ENCODE results near the gene GPR137C.

DNA sequence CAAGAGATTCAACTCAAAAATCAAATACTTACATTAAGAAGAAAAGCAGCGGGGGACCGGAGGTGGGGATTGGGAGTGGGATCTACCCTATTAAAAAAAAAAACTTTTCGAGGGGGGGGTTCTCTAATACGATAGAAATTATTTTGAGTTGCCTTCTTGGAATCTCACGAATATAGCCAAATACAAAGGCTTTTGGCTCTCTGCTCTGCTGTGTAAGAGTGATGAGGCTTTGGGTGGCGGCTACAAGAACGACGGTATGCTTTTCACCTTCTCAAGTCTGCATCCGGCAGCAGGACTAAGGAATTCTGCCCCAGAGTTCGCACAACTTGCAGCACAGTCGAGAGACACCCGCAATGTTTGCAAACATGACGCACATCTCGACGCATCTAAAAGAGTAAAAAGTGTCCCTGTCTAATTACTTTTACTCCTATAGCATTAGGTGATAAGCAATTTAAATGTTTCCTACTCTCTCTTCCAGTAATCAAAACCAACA, 945 bp downstream of the SAV1 start:
- PRO-cap, result no peak

DNA sequence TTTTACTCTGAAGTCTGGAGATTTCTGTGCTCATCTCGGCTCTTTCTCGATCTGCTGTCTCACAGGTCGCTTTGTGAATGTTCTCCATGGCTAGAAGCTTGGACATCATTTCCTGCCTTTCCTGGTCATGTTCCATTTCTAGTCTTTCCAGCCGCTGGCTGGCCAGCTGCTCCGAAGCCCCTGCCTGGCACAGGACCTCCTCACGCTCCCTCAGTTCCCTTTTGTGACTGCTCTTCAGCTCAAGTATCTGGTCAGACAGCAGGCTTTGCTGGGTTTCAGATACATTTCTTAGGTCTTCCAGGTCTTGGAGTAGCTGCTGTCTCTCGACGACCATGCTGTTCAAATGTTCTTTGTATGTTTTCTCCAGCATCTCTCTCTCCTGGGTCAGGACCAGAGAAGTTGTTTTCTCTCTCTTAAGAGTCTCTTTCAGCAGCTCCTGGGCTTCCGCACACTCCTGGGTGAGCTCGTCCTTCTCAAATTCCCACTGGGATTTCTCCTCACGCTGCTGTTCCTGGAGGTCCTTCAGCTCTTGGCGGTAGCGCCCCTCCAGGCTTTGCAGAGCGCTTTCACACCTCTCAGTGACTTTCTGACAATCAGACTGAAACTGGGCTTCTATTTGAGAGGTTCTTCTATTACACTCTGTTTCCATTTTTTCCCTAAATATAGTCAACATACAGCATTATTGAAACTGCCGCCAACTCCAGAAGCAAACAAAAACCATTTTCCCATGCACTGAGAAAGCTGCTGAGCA, 72.8 kb downstream of the NIN start:
- PRO-cap, result no peak

- PRO-cap, result no peak
Observed at GRCh38 chr14:50803806-50804102, 27.2 kb downstream of the NIN start.

DNA sequence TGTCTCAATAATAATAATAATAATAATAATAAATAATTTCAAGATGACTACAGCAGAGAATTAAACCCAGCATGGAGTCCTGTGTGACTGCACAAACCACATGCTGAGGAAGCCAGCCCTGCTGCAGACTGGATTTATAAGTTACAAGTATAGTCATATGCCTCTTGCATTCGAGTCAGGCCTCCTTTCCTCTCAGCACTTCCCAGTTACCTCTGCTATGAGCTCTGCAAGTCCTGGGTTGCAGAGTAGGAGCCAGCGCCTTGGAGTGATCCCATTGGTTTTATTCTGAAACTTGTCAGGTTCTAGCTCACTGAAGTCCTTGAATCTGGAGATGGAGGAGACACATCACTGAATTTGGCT, 29.8 kb downstream of the PYGL start:
- PRO-cap, result no peak

- PRO-cap, result no peak
Observed at GRCh38 chr14:50961584-50962214, 17.4 kb upstream of the PYGL start.

GRCh38 chr14:51448832-51449481, 202.8 kb upstream of the FRMD6 start:
- PRO-cap, result no peak

GRCh38 chr14:51669948-51670187, 18.2 kb downstream of the FRMD6 start:
- PRO-cap, result no peak

DNA sequence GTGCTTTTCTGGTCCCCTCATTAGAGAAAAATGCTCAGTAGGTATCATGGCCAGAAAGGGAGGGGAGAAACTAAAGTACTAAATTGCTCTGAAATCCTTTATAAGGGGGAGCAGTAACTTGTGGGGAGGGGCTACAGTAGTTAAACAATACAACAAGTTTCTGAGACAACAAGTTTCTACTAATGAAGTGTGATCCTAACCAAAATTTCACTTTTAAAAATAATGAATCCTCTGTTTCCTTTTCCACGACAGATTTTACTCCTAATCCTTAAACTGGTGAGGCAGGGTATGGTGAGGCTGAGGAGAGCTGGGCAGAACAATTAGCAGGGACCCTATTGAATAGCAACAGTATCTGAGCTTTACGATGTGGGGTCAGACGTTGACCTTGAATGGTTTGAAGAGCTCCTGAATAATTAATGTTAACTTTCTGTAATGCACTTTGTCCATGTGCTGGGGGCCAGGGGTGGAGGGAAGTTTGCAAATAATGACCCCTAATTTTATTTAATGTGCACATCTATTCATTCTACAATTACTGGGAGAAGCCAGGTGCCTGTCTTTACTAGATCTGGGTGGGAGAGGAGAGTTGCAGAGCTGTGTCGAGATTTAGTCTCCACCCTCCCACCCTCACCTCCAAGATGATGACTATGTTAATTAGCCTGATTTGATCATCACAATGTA, 4.4 kb downstream of the GNG2 start:
- PRO-cap, result no peak

GRCh38 chr14:51926493-51926998, 62.8 kb upstream of the RTRAF start:
- PRO-cap, result no peak

GRCh38 chr14:52010736-52011420, 21.5 kb downstream of the RTRAF start:
- PRO-cap, result no peak

DNA sequence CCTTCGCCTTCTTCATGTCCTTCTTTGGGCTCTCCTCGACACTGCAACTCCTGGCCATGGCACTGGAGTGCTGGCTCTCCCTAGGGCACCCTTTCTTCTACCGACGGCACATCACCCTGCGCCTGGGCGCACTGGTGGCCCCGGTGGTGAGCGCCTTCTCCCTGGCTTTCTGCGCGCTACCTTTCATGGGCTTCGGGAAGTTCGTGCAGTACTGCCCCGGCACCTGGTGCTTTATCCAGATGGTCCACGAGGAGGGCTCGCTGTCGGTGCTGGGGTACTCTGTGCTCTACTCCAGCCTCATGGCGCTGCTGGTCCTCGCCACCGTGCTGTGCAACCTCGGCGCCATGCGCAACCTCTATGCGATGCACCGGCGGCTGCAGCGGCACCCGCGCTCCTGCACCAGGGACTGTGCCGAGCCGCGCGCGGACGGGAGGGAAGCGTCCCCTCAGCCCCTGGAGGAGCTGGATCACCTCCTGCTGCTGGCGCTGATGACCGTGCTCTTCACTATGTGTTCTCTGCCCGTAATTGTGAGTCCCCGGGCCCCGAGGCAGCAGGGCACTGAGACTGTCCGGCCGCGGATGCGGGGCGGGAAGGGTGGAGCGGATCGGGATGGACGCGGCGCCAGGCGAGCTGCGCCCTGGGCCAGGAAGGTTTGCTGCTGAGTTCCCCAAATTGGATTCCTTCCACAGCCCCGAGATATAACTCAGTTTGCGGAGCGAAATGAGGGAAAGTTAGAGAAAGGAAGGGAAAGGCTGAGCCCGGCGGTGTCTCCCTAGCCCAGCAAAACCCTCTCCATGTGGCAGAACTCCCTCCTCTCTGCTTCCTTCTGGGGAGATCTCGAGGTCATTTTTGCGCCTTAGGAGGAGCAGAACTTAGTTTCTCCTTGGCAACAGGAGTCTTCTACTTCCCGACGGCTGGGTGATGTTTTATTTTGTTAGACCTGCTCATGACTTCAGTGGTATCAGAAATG, 921 bp downstream of the PTGDR start:
- PRO-cap, result no peak

GRCh38 chr14:52312769-52313272, 1.3 kb upstream of the PTGER2 start:
- PRO-cap, result no peak

GRCh38 chr14:52315282-52316092, 1.4 kb downstream of the PTGER2 start:
- PRO-cap, result no peak

- PRO-cap, result no peak
Observed at GRCh38 chr14:52316481-52317023, 2.4 kb downstream of the PTGER2 start.

- PRO-cap, result no peak
Observed at GRCh38 chr14:52457809-52458422, 94.4 kb downstream of the TXNDC16 start.

DNA sequence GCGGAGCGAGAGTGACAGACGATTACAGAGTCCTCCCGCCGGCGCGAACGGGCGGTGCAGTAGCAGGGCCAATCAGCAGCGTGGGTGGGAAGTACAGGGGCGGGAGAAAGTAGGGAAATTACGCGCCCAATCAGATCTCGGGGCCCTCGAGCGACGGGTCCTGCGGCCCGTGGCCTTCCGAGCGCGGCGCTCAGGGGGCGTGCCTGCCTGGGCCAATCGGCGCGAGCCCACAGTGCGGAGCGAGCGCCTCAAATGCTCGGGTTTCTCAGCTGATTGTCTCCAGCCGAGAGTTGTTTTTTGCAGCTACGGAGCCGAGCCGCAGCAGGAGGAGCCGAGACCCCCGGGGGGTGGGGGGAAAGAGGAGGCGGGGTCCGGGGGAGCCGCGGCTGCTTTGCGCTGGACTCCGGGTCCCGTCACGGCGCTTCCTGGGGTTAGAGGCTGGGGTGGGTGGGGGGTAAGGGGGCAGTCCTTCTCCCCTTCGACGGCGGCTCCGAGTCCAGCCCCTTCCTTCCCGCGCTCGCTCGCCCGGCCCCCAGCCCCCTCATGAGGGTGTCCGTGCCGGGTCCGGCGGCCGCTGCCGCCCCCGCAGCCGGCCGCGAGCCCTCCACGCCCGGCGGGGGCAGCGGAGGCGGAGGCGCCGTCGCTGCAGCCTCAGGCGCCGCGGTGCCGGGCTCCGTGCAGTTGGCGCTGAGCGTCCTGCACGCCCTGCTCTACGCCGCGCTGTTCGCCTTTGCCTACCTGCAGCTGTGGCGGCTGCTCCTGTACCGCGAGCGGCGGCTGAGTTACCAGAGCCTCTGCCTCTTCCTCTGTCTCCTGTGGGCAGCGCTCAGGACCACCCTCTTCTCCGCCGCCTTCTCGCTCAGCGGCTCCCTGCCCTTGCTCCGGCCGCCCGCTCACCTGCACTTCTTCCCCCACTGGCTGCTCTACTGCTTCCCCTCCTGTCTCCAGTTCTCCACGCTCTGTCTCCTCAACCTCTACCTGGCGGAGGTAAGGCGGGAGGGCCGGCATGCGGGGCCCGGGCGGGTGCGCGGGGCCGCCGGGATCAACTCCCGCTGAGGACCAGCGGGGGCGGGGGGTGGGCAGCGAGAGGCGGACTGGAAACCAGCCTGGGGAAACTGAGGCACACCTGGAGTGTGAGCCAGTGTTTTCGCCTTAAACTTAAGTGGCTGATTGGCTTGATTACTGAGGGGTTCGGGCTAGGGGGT, at the start of gene GPR137C:
Gene GPR137C (plus strand): TSS at position 232 of the 1,205 bp plus-strand sequence.
- PRO-cap, result bidirectional peak, plus-strand start at position 293 of the sequence, minus-strand start outside the sequence

DNA sequence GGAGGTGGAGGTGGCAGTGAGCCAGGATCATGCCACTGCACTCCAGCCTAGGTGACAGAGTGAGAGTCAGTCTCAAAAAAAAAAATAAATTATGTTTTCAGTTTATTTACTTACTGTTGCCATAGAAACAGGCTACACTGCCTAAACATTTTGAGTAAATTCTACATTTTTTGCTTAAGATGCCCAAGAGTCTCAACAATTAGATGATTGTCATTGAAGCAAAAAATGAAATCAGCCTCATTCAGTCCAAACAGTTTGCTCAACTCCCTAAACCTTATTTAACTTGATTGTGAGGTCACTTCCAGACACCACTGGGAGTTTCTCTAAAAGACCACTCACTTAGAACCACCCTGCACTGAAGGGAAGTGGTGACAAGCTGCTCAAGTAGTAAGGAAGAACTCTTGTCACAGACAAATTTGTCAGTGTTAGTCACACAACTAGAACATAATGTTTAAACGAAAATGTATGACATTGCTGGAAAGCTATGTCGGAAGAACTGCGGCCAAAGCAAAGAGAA, 9.8 kb upstream of the GNPNAT1 start:
- PRO-cap, result no peak

GRCh38 chr14:52937155-52937871, 13.5 kb downstream of the FERMT2 start:
- PRO-cap, result no peak

DNA sequence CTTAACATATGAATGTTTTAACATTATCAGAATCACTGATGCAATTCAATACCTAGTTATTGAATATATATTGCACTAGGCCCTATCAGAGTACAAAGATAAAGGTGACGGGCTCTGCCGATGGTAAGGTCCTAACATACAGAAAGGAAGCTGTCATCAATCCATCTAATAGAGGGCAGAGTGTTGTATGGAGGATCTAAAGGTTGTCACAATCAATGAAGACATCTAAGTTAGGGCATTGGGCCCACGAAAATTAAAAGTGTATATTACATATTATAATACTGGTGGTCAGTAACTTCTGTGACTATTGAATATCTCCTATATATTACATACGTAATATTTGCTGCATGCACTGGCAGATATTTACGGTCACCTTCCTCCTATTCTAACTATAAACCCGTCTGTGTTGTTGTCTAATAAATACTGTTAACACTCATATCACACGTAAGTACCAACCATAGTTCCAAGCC, 2.0 kb downstream of the DDHD1 start:
- PRO-cap, result no peak

DNA sequence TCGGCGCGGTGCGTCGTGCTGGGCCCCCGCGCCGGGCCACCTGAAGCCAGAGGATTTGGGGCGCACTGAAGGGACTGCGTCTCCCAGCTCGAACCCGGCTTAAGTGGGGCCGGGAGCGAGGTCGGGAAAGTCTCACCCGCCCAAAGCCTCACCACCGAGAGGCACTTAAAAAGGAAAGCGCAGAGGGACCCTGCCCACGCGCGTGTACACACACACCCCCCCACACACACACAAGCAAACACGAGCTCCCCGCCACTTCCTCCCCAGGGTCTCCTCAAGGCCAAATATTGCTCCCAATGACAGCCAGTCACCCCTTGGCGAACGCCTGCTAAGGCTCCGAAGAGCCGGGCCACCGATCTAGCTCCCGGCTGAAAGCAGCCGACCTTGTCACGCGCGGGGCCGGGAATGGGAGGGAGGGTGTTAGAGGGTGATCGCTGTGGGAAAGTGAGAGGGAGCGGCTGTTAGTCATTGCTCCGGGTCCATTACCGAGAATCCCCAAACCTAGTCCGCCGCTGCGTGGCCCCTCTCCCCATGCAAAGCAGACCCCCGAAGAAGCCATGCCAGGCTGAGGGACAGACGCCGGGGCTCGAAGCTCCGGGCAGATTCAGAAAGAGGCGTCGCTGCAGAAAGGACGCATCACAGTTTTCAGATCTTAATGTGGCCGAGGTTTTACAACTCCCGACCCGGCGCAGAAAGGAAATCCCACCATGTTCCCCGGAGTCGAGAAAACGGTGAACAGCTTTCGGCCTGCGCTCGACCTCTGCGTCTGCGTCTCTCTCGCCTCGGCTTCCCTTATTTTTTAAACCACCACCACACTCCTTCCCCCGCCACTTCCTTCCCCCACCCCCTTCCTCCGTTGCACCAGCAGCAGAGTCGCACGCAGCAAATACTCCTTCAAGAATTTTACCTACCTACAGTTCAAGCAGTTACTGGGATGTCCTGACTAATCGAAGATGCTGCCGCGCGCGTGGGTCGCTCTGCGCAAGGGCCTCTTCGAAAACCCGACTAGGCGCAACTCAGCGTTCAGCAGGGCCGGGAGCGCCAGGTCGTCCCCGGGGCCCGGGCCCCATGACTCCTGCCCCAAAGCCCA, 2.6 kb downstream of the BMP4 start:
- PRO-cap, result bidirectional peak, plus-strand start at position 932 of the sequence, minus-strand start at position 794 of the sequence